Ovary (tissue), 7 donors: ENCODE results near the genes SEBOX, SARM1 and FOXN1.

- PRO-cap, 7 experiments, result no peak in any of the 7 experiments
- RAMPAGE, long total RNA, 2 experiments, result no peak in any of the 2 experiments
These were observed 13.3 kb downstream of the TMEM11 start for GRCh38 chr17:21200588-21201184.

- PRO-cap, 7 experiments, result peak in 7 of 7 experiments; most common plus-strand start chr17:21275963 (in 5); most common minus-strand start chr17:21275850 (in 6)
- RAMPAGE, long total RNA, 2 experiments, result no peak in any of the 2 experiments
These were observed 8.6 kb upstream of the MAP2K3 start for GRCh38 chr17:21275733-21276521.

GRCh38 chr17:21282017-21282407, 2.5 kb upstream of the MAP2K3 start:
- PRO-cap, 7 experiments, result no peak in any of the 7 experiments
- RAMPAGE, long total RNA, 2 experiments, result no peak in any of the 2 experiments

GRCh38 chr17:22310701-22311239, 618.4 kb downstream of the KCNJ18 start:
- PRO-cap, 7 experiments, result no peak in any of the 7 experiments
- RAMPAGE, long total RNA, 2 experiments, result no peak in any of the 2 experiments

DNA sequence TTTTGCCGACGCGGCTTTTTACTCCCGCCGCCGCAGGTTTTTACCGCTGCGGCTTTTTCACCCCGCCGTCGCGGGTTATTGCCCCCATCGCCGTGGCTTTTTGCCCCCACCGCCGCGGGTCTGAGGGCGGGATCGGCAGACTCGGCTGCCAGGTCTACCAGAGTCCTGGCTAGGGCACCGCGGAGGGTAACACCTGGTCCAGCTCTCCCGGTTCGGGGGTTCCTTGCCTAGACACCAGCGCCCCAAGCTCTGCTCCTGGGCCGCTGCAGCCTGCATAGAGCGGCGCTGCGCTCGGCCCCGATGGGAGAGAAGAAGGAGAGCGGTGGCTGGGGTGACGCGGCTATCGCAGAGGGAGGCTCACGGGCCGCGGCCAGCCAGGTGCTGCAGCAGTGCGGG, 562.5 kb upstream of the WSB1 start:
- PRO-cap, 7 experiments, result no peak in any of the 7 experiments
- RAMPAGE, long total RNA, 2 experiments, result no peak in any of the 2 experiments

DNA sequence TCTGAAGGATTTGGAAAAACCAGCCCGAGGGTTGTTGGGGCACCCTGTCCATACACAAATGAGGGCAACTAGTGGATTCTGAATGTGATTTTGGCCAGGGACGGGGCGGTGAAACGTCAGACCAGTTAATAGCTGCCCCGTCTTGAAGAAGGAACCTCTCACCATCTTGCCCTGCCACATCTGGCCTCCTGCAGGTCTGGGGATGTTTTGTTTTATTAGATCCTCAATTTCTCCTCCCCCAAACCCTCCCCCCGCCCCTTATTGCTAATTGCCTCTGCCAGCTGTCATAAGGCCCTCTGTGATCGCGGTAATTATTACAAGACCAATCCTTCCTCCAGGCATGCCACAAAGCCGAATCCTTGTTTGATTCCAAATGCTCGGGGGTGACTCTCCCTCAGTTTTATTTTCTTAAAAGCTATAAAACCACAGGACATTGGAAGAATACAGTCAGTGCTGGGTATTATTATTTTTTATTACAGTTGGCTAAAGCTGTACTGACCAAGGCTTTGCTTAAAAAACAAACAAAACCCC, 1.5 kb downstream of the KSR1 start:
- PRO-cap, 7 experiments, result peak in 7 of 7 experiments; most common minus-strand start position 187 of the sequence (in 6)
- RAMPAGE, long total RNA, 2 experiments, result no peak in any of the 2 experiments

DNA sequence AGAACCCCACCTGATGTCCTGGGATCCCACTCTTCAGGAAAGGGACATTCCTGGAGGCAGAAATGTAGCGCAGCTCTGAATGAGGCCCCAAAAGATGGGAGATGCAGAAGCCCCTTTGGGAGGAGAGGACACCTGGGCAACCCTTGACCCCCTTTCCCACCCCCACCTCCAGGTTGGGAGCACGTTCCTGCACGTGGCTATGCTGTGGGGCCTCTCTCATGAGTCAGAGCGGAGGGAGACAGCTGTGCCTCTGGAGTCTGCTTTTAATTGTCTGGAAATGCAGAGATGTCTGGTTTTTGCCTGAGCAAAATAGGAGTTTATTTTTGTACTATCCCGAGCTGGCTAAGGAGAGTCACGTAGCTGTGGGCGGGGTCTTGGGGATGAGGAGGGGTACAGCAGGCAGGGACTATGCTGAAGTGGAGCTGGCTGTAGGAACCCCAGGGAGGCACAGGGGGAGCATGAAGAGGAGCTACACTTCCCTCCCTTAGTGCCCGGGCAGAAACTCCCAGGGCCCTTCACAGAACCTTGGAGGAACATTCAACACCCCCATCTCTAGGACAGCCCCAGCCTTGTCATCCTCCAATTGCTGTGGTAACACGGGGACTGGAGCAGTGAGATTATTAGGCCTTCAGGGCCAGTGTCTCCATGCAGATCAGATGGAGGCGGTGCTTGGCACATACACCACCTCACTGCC, 44.8 kb upstream of the LGALS9 start:
- PRO-cap, 7 experiments, result no peak in any of the 7 experiments
- RAMPAGE, long total RNA, 2 experiments, result no peak in any of the 2 experiments

DNA sequence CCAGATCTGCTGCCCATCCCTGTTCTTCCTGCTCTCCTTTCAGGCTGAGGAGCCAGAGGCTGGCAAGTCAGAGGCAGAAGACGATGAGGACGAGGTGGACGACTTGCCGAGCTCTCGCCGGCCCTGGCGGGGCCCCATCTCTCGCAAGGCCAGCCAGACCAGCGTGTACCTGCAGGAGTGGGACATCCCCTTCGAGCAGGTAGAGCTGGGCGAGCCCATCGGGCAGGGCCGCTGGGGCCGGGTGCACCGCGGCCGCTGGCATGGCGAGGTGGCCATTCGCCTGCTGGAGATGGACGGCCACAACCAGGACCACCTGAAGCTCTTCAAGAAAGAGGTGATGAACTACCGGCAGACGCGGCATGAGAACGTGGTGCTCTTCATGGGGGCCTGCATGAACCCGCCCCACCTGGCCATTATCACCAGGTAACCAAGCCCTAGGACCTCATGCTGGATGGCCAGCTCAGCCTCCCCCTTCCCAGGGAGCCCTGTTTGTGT, 25.6 kb upstream of the LGALS9 start:
- PRO-cap, 7 experiments, result no peak in any of the 7 experiments
- RAMPAGE, long total RNA, 2 experiments, result no peak in any of the 2 experiments

GRCh38 chr17:27646418-27646717, 15.4 kb downstream of the LGALS9 start:
- PRO-cap, 7 experiments, result no peak in any of the 7 experiments
- RAMPAGE, long total RNA, 2 experiments, result no peak in any of the 2 experiments

GRCh38 chr17:27647850-27648123, 16.8 kb downstream of the LGALS9 start:
- PRO-cap, 7 experiments, result no peak in any of the 7 experiments
- RAMPAGE, long total RNA, 2 experiments, result no peak in any of the 2 experiments

DNA sequence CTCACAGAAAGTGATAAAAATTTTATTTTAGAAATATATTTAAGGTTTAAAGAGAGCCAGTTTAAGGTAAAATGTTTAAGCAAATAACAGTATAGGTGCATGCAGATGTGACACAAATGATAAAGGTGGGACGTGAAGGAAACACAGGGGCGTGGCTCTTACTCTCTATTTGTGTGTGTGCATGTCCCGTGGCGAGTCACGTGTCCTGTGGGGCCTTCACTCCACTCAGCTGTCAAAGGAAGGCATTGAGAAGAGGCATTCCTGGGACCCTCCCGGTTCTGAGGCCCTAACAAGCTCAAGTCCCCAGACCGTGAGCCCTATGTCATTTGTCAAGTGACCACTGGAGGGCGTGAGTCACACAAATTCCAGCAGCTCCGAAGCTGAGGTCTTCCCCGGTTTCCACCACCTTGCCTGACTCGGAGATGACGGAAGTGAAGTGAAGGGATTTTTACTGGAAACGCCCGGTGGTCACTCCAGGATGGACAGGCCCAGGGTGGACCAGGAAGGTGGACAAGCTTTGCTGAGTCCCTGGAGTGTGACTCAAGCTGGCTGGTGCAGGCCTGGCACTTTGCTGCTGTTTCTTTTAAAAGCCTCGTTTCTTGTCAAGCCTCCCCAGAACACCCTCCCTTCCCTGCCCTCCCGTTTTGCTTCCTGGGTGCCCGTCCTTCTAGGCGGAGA, 5.1 kb upstream of the NOS2 start:
- PRO-cap, 7 experiments, result peak in 4 of 7 experiments; most common plus-strand start position 395 of the sequence (in 2)
- RAMPAGE, long total RNA, 2 experiments, result no peak in any of the 2 experiments

DNA sequence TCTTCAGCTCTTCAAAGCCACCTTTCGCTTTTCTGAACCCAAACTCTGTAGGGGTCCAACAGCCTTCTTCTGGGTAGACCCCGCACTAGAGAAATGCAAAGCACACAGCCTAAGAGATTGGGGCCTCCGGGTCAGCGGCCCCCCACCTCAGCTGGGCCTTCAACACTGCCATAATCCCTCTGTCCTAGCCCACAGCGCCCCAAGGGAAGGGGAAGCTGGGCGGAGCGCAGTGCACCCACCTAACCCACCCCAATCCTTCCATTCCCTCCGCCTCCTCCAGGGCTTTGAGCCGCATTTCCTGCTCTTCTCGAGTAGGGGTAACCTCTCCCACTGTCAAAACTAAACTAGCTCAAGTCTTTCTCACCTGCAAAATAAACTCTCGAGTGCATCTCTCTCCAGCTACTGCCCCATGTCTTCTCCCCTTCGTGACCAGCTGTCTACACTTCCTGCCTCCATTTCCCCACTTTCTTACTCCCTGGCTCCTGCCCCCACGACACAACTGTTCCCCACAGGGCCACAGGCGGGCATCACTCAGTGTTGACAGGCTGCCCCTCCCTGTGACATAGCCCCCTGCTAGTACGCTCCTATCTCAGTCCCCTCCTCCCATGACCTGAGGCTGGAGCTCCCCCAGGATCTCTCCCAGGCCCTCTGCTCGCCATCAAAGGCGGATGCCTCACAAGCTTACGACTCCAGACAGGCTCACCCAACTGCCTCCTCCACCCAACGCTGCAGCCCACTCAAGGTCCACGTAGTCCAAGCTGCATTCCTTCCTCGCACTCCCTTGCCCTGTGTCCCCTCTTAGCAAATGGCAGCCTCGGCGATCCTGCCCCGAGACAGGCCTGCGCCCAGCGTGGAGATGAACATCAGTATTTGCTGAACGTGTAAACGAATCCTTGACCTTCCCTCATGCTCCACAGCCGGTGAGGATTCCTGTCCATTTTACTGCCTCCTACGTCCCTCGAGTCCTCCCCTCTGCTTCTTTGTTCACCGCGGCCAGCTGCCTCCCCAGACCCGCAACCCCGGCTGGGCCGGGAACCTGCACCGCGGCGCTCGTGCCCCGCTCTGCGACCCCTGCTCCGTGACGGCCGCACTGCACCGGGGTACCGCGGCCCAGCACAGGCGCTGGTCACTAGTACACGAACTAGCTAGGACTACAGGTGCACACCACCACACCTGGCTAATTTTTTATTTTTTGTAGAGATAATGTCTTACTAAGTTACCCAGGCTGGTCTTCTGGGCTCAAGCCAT, 1.1 kb upstream of the TMEM97 start:
- PRO-cap, 7 experiments, result peak in 1 of 7 experiments; most common minus-strand start position 1,038 of the sequence (in 1)
- RAMPAGE, long total RNA, 2 experiments, result no peak in any of the 2 experiments

- PRO-cap, 7 experiments, result peak in 1 of 7 experiments; most common minus-strand start chr17:28346259 (in 1)
- RAMPAGE, long total RNA, 2 experiments, result no peak in any of the 2 experiments
These were observed 10.5 kb downstream of the TNFAIP1 start for GRCh38 chr17:28346036-28346440.

DNA sequence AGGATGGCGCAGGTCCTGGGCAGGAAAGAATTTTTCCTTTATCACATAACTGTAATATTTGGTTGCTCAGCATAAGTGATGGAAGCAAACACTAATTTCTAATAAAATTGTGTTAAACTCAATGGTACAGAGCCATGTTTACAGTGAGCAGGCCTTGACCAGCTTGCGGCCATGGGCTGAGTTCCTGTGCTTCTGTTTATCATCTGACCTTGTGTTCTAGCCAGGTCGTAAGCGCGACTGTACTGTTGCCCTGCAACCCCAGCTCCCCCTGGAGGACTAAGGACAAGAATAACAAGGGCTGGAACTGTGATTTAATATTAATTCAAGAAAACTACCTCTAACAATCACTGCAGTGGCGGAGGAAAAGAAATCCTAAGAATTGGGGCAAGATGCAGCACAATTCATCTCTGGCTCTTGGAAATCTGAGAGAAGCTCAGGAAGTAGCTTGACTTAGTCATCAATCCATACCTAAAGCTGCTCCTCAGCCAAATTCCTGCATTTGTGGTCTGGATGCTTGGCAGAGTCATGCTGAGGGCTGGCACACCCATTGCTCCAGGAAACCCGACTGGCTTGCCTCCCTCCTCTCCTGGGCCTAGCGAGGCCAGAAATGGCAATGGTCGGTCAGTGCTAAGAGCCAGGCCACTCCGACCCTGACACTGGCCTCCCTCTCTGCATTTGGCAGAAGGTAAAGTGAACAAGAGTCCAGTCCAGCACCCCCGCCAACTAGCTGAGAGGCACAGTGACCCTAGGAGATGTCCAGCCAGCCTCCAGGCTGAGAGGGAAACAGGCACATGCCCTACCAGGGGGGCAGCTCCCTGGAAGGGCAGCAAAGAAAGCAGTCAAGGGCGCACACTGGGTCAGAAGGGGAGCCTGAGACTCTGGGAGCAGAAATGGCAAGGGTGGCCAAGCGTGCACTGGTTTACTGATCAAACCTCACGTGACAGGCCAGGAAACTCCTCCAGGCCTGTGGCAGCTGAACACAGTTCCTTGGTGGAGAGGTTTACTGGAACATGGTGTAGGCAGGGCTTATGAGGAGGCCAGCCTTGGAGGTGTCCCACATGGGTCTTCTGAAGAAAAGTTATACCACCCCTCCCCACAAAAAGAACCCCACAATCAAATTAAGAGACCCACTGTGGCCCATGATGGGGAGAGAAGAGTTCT, 10.1 kb downstream of the POLDIP2 start:
- PRO-cap, 7 experiments, result peak in 1 of 7 experiments; most common minus-strand start position 891 of the sequence (in 1)
- RAMPAGE, long total RNA, 2 experiments, result no peak in any of the 2 experiments

DNA sequence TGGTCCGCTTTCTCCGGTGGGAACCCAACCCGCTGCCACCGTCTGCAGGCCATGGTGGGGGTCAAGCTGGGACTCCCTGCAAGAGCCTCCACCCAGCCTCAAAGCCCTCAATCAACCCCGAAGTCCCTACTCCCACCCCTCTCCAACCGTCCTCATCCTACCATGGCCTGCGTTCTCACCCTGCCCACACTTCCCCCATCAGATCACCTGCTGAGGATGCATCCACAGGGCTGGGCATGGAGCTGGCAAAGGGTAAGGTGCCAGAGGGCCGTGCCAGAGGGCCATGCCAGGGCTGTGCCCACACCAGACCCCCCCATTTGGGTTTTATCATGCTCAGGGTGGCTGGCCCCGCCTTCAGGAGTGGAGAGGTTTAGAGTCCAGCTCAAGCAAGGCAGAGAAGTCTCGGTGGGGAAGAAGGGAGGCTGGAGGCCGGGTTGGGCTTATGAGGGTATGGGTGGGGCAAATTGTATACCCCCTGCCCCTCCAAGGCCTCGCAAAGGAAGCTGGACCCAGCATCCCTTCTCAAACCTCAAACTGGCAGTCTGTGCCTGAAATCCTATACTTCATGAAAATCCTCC, at the start of gene SEBOX:
TSS of gene SEBOX (minus strand) at position 286 of the 578 bp plus-strand sequence.
- PRO-cap, 7 experiments, result no peak in any of the 7 experiments
- RAMPAGE, long total RNA, 2 experiments, result no peak in any of the 2 experiments

- PRO-cap, 7 experiments, result peak in 7 of 7 experiments; most common plus-strand start chr17:28371694 (in 5); most common minus-strand start chr17:28371368 (in 7)
- RAMPAGE, long total RNA, 2 experiments, result no peak in any of the 2 experiments
These were observed at the start of gene SARM1 for GRCh38 chr17:28371080-28372232. Gene SARM1, plus strand, starts transcription at chr17:28371694.

DNA sequence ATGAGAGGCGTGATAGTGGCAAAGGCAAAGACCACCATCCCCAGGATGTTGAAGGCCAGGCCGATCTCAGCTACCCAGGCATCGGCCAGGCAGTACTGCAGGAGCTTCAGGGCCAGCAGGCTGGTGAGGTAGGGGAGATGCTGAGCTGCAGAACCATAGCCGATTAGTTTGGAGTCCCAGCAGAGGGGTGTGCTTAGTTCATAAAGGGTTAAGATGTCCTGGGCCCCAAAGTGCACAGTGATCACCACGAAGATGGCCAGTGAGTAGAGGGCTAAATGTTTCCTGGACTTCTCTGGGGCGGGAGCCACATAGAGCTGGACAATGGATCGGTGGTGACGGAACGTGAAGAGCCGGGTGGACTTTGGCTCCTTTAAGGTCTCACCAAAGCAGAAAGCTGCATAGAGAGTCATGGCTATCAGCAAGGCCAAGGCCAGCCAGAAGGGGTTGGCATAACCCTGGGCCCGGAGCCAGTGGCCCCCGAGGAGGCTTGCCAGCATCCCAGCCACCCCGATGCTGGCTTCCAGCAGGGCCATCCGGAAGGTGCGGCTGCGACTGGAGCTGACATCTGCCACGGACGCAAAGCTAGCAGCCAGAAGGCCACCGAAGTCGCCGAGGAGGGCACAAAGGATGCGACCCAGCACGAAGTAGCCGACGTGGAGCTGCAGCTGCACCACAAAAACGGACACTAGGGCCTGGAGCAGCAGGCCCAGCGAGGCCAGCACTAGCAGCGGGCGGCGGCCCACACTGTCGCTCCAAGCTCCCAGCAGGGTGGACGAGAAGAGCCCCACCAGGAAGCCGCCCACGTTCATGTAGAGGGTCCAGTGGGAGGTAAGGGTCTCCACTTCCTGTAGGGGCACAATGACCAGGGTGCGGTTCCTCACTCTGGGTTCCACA, 1.1 kb downstream of the SLC46A1 start:
- PRO-cap, 7 experiments, result peak in 3 of 7 experiments; most common plus-strand start position 703 of the sequence (in 3)
- RAMPAGE, long total RNA, 2 experiments, result no peak in any of the 2 experiments

- PRO-cap, 7 experiments, result no peak in any of the 7 experiments
- RAMPAGE, long total RNA, 2 experiments, result no peak in any of the 2 experiments
These were observed at the start of gene FOXN1 for GRCh38 chr17:28506153-28506546. Gene FOXN1, plus strand, starts transcription at chr17:28506348.

- PRO-cap, 7 experiments, result no peak in any of the 7 experiments
- RAMPAGE, long total RNA, 2 experiments, result no peak in any of the 2 experiments
These were observed 3.7 kb downstream of the UNC119 start for GRCh38 chr17:28548758-28549125.

- PRO-cap, 7 experiments, result no peak in any of the 7 experiments
- RAMPAGE, long total RNA, 2 experiments, result no peak in any of the 2 experiments
These were observed 521 bp downstream of the PIGS start for GRCh38 chr17:28570674-28571331.